Measurements from ENCODE around the gene EMILIN2.

- CAGE, long polyA plus RNA: no peak
- RRBS: no CpG with 5 or more reads among the region's 42 CpGs
These were observed 23.8 kb upstream of the TUBB8B start for GRCh38 chr18:73240-73680.

DNA sequence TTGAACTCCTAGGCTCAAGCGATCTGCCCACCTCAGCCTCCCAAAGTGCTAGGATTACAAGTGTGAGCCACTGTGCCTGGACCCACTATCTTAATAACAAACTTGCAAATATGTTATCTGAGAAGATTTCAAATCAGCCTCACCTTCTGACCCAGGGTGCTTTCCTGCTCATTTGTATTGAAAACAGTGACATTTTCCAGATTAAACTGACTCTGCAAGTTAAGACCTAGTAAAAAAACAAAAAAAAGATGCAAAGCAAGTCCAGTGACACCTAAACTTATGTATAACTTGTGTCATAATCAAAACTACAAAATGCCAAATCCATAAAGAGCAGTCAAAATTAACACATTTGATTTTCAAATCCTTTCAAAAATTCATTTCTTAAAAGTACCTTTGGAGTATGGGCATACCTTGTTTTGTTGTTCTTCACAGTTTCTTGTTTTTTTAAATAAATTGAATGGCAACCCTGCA lies 13.7 kb downstream of the THOC1 start:
- CAGE, long polyA plus RNA: no peak
- RRBS: no CpG with 5 or more reads among the region's 1 CpG

DNA sequence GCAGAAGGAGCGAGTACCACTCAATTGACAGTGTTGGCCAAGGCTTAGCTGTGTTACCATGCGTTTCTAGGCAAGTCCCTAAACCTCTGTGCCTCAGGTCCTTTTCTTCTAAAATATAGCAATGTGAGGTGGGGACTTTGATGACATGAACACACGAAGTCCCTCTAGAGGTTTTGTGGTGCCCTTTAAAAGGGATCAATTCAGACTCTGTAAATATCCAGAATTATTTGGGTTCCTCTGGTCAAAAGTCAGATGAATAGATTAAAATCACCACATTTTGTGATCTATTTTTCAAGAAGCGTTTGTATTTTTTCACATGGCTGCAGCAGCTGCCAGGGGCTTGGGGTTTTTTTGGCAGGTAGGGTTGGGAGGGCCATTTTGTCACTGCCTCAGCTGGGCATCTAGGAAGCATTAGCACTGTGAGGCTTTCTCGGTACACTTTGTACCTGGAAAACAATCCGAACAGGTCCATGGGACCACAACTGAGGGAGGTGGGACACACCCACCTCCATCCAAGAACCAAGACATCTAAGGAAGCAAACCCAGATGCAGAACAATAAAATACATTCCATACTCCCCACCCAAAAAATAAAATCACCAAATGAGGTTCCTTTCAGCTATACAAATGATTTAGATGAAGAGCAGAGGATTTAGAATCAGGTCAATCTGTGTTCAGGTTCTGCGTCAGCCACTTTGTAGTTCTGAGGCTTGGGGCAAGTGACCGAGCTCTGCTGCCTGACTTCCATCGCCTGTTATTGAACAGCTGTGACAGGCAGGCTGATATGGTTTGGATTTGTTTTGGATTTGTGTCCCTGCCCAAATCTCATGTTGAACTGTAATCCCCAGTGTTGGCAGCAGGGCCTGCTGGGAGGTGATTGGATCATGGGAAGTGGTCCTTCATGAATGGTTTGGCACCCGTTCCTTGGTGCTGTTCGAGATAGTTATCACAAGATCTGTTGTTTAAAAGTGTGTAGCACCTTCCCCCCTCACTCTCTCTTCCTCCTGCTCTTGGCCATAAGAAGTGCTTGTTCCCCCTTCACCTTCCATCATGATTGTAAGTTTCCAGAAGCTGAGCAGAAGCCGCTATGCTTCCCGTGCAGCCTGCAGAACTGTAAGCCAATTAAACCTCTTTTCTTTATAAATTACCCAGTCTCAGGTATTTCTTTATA lies 18.4 kb downstream of the TYMS start:
- CAGE, long polyA plus RNA: no peak
- RRBS: no CpG with 5 or more reads among the region's 13 CpGs

DNA sequence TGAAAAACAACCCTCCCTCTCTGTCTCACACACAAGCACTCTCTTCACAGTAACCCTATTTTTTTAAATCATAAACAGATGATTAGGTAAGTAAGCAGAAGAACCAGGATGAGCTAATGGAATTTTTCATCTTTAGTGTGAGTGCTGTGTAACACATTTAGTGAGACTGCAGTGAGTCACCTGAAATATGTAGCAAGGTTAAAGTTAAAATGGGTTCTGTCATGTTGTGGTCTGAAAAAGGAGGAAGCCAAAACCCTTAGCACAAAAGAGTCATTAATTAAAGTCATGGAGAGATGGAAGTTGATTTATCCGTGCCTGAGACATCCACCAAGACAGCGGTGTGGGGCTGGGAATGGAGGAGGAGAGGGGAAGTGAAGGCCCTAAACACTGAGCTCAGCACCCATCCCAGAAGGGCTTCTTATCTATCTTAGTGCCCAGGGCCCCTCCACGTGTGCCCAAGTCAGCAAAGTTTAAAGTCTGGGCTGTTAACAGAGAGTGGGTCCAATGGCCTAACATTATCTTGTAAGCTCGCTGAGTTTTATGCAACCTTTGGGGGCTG lies 9.5 kb downstream of the ENOSF1 start:
- CAGE, long polyA plus RNA: no peak
- RRBS: no CpG with 5 or more reads among the region's 4 CpGs

GRCh38 chr18:778346-779547 lies 33.3 kb downstream of the YES1 start:
- CAGE, long polyA plus RNA: no peak
- RRBS: no CpG with 5 or more reads among the region's 10 CpGs

DNA sequence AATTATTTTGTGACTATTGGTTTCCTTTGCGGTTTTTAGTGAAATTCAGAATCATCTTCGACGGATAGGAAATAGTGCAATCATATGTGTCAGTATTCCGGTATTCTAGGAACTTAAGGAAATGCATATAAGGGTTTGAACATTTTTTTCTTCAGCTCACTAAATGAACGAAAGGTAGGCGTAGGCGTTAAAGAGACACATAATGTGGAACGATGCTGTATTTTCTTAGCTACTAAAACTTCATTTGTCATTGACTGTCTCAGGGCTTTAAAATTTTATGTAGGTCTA lies 1.3 kb upstream of the YES1 start:
- CAGE, long polyA plus RNA: no peak
- RRBS: no CpG with 5 or more reads among the region's 8 CpGs

DNA sequence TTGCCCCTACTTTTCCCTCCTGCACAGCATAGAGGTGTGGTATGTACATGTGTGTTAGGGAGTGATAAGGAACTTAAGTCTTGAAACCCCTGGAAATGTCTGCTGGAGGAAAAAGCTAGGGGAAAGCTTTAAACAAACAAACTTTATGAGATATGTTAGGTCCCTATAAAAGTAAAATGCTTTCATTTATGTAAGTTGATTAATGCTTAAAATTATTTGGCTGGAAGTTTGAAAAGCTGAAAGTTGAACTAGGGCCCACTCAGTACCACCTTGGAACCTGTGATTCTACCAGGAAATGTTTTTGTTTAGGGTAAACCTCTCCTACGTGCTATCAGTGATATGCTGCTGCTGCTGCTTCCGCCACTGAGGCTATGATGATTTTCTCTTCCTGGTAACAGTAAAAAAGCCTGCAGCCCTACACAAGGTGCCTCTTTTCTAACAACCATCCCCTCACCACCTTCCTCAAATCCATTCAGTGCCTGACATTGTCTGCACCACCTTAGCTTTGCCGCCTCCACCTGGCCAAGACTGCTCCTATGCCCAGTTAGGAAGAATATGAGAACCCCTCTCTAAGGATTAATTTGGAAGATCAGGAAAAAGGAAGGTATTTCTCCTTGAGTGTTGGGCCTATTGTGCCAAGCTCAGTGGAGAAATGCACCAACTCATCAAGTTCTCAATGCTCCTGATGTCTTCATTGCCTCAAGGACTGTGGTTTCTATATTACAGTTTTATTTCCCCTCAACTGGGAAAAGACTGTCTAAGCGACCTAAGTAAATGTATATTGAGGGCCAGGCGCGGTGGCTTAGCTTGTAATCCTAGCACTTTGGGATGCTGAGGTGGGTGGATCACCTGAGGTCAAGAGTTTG lies 2.6 kb upstream of the YES1 start:
- CAGE, long polyA plus RNA: no peak
- RRBS: no CpG with 5 or more reads among the region's 6 CpGs

GRCh38 chr18:986029-986605 lies 81.4 kb downstream of the ADCYAP1 start:
- CAGE, long polyA plus RNA: no peak
- RRBS: no CpG with 5 or more reads among the region's 4 CpGs

DNA sequence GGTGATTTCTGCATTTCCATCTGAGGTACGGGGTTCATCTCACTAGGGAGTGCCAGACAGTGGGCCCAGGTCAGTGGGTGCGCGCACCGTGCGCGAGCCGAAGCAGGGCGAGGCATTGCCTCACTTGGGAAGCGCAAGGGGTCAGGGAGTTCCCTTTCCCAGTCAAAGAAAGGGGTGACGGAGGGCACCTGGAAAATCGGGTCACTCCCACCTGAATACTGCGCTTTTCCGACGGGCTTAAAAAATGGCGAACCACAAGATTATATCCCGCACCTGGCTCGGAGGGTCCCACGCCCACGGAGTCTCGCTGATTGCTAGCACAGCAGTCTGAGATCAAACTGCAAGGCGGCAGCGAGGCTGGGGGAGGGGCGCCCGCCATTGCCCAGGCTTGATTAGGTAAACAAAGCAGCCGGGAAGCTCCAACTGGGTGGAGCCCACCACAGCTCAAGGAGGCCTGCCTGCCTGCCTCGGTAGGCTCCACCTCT lies 324.0 kb downstream of the METTL4 start:
- CAGE, long polyA plus RNA: no peak
- RRBS: no CpG with 5 or more reads among the region's 26 CpGs

DNA sequence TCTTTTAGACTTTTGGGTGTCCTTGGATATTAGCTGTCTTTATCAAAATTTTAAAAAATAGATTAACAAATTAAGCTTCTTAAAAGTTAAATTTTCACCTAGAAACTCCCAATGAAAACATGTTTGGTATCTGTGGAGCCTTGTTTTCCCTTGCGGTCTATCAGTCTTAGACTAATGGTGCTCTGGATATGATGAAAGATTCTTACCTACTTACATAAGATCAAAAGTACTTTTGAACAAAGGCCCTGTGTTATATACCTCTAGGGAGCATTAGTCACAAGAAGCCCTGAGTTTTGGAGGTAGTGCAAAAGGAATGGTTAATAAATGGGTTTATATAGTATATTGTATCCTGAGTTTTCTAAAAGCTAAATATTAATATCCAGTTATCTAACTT lies 18.0 kb downstream of the NDC80 start:
- CAGE, long polyA plus RNA: no peak
- RRBS: no CpG with 5 or more reads among the region's 1 CpG

DNA sequence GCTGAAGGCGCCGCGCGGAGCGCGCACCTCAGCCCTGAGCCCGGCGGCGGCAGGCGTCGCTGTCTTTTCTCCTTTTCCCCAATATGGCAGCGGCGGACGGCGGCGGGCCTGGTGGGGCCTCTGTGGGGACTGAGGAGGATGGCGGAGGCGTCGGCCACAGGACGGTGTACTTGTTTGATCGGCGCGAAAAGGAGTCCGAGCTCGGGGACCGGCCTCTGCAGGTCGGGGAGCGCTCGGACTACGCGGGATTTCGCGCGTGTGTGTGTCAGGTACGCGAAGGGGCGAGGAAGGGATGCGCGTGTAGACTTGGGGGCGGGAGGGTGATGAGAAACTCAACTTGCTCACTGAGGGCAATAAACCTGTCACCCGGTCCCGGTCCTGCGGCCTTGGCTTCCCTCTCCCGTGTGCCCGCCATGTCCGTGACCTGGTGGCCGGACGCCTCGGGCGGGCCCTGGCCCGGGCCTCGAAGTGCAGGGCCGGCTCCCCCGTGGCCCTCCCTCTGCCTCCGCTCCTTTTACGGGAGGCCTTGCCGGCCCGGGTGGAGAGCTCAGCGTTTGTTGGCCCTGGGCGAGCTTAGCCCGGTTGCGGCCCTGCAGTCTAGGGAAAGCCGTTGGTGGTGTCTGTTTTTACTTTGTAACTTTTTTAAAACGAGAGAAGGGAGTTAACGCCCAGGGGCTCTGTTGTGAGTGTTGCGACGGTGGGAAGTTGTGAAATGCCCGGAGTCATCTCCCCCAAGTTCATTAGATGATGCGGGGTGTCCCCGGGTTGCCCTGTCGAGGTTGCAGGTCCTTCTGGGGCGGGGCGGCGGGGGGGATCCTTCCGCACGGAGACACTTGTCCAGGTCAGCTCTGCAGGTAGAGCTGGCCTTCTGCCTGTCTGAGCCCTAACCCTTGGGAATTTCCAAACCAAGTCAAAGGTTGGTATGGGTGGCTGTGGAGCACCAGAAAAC lies 741 bp downstream of the SMCHD1 start:
- CAGE, long polyA plus RNA: no peak
- RRBS: 4% methylated on average over 22 of the region's 76 CpGs

- CAGE, long polyA plus RNA: no peak
- RRBS: 2% methylated on average over 35 of the region's 82 CpGs
These were observed at the start of gene EMILIN2 for GRCh38 chr18:2846830-2847534. Gene EMILIN2 (plus strand): TSS chr18:2847006.

DNA sequence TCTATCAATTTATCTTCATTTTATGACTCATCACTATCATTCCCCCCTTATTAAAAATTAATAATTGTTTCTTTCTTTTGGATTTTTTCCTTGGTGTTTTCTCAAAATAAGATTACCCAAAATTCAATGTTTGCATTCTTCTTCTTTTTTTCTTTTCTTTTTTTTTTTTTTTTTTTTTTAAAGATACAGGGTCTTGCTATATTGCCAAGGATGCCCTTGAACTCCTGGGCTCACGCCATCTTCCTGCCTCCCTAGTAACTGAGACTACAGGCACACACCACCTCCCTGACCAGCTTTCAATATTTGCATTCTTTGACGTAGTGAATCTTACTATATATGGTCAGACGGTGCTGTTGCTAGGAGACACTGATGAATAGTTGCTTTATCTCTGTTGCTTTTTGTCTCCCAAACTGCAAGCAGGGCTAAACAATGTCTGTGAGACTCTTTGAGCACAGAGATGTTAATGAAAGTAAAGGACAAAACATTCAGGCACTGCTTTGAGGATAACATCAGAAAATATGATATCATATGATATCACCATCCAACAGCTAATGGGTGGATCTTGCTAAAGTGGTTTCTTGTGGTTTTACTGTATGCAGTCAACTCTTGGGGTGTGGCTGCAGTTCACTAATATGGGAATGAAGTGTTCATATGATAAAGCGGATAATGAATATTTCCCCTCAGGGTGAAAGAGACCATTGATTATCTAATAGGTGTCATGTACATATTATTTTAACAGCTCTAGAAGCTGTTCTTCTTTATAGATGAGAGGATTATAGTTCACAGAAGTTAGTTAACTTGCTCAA lies 42.9 kb downstream of the EMILIN2 start:
- CAGE, long polyA plus RNA: no peak
- RRBS: no CpG with 5 or more reads among the region's 4 CpGs

GRCh38 chr18:2961733-2962341 lies 51.1 kb downstream of the LPIN2 start:
- CAGE, long polyA plus RNA: no peak
- RRBS: no CpG with 5 or more reads among the region's 6 CpGs

DNA sequence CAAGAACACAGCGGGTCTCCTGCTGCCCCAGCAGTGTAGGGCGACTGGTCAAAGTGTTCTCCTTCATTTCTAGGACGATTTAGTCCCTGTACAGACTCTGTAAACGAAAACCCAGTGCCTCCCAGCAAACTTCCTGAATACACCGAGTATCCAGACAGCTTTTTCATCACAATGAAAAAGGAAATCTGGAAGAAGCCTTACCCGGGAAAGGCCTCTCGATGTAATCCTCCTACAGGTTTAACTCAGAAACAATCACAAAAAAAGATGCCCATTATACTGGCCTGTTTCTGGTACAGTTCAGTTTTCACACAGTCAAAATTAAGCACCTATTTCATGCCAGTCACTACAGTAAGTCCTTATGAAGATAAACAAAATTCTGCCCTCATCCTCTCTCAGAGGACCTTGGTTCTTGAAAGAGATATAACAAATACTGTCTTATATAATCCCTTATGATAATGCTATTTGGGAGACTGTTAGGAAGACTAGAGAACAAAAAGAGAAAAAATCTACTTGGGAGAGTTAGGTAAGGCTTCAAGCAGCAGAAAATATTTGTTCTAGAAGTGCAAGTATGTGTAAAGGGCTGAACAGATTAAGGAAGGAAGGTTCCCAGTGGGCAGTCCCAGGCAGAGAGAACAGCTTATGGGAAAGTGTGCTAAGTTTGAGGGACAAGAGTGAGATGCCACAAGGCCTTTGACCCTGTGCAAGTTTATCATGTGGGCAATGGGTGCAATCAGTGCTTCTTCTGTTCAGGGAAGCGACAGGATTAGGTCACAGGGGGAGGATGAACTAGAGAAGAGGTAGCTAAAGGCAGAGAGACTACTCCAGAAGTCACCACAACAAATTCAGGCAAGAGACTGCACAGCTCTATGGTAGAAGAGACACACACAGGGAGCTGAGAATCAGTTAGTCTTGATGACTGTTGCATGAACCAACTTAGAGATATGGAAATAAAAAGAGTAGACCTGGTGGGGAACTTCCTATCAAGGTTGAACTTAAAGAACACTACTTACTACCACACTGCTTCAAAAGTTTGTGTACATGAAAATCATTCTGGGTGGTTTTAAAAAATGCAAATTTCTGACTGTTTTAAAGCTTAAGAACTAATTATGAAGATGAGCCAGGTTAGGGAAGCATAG lies 44.5 kb downstream of the LPIN2 start:
- CAGE, long polyA plus RNA: no peak
- RRBS: no CpG with 5 or more reads among the region's 8 CpGs

GRCh38 chr18:2984748-2985455 lies 28.0 kb downstream of the LPIN2 start:
- CAGE, long polyA plus RNA: no peak
- RRBS: no CpG with 5 or more reads among the region's 3 CpGs

DNA sequence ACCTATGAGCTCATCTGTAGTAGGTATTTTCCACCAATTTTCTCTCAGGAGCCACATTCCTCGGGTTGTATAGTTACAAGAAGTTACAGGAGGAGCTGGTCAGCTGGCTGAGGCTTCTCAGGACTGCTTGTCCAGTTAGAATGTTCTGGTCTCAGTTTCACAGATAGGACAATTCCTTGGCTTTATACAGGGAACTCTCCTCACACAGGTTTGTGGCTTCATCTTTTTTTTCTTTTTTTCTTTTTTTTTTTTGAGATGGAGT lies 43.0 kb upstream of the LPIN2 start:
- CAGE, long polyA plus RNA: no peak
- RRBS: no CpG with 5 or more reads among the region's 1 CpG

- CAGE, long polyA plus RNA: no peak
These were observed 1.5 kb downstream of the MYOM1 start for GRCh38 chr18:3218351-3218643.

DNA sequence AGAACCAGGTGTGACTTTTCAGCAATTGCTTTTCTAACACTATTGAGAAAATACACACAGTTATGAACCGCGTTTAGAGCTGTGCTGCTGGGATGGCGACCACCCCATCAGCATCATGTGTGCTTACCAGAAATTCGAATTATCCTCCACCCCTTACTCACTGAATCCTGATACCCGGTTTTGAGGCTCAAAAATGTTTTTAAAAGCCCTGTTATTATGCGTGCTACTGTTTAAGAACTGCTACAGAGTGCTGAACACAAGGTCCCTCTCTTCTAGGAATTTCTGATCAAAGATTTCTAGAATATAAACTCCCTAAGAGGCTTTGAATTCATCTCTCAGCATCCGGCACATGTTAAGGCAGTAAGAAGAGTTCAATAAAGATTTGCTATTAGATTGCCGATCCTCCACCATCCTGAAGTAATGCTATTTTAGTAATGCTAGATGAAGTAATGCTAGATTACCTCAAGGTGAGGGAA lies 1.1 kb upstream of the MYL12B start:
- CAGE, long polyA plus RNA: no peak
- RRBS: no CpG with 5 or more reads among the region's 8 CpGs

- CAGE, long polyA plus RNA: no peak
- RRBS: no CpG with 5 or more reads among the region's 2 CpGs
These were observed 7.3 kb downstream of the MYL12B start for GRCh38 chr18:3269080-3269692.

All from osteoblast (primary cell).